ENCODE data around the genes MSX2, THOC3 and SIMC1.

DNA sequence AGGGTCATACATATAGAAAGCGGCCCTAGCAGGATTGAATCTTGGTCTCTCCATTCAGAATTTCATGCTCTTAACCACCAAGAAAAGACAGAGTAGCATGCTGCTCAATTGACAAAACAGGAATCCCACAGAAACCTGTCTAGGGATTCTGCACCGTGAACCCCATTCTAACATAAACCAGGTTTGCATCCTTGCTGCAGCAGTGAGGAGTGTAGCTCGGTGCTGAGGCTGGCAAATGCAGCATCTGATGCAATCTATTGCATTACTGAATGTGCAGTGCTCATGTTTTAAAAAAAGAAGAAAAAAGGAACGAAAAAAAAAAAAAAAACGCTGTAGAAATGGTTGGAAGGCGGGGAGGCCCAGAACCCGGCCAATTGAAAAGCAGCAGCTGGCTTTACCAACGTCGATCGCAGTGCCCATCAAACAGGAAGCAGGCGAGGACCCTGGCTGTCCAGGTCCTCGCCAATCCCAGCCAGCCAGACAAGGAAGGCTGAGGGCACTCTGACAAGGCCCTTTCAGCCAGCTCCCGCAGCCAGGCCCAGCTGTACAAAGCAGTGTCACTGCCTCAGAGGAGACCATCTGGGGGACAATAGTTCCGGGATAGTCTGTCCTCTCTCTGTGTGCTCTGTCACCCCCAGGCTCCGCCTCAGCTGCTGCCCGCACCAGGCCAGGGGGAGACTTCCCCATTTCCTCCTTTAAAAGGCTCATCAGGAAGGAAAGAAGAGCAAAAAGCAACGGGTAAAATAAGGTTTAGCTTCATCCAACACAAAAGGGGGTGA lies 21.9 kb upstream of the CPEB4 start:
- PRO-cap: no peak
- RRBS, 2 experiments: no CpG with 5 or more reads among the region's 17 CpGs

DNA sequence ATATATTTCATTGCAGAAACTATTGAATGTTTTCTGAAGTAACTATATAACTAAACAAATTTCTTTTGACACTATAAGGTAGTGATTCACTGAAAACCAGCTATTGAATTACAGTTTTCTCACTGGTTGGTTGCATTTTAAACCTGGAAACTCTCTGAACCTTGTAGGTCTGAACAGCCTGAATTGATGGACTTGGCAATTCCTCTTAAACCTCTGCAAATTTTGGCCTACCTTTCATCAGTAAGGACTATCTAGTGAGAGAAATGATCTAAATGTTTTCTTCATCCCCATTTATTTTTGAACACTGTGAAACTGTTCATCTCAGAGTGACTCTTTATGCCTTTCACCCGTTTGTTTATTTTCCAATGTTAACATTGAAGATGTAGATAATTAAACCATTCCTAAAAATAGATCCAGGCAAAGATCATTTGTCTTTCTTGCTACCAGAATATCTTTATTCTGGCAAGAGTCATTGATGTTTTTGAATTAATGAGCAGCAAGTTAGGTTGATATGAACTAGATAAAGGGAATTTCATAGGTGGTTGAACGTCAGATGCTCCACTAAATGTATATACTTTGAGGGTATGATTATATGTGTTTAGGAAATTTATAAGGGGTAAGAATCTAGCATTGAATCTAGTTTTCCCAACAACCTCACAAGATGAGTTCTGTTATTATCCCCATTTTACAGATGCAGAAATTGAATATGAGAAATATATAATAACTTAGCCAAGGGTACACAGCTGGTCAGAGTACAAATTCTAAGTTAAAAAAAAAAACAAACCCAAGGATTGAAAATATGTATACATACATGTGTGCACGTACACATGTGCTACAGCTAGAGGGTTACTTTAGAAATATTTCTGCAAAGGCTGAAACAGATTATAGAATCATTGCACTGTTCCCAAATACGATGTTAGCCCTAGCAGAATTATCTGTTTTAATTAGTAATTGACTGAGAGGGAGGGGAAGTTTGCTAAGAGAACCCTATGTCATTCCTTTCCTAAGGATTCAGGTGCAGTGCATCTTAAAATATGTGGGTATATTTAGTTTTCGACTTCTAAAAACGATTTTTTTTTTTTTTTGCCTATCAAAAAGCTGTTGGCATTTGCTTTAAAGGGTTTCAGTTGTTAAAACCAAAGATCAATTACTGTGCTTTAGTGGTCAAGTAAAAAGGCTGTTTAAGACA lies 3.5 kb downstream of the CPEB4 start:
- PRO-cap: no peak
- RRBS, 2 experiments: no CpG with 5 or more reads among the region's 6 CpGs

- PRO-cap: no peak
- RRBS, 2 experiments: no CpG with 5 or more reads among the region's 6 CpGs
Measured at GRCh38 chr5:173915363-173915879, 27.3 kb downstream of the CPEB4 start.

DNA sequence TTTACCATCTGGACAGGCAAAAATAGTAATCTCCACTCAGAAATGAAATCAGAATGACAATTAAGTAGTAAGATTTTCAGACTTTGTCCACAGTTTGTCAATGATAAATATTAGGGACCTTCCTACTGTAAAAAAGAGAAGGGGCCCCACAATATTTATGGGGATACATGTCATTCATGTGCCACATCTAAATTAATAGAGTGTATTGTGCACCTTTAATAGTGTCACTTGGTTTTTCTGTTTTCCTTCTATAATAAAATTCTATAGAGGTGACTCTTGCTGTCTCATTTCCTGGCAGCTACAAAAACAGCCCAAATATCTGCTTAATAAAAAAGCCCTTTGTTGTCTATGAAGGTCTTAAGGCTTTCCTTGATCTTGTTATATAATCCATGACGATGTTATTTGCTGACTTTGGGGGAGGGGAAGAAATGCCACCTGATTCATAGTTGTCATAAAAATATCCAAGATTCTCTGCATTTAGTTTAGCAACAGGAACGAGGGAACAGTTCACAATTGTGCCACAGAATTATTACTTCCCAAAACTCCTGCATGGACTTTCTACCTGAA lies 31.2 kb downstream of the CPEB4 start:
- PRO-cap: no peak
- RRBS, 2 experiments: no CpG with 5 or more reads among the region's 2 CpGs

DNA sequence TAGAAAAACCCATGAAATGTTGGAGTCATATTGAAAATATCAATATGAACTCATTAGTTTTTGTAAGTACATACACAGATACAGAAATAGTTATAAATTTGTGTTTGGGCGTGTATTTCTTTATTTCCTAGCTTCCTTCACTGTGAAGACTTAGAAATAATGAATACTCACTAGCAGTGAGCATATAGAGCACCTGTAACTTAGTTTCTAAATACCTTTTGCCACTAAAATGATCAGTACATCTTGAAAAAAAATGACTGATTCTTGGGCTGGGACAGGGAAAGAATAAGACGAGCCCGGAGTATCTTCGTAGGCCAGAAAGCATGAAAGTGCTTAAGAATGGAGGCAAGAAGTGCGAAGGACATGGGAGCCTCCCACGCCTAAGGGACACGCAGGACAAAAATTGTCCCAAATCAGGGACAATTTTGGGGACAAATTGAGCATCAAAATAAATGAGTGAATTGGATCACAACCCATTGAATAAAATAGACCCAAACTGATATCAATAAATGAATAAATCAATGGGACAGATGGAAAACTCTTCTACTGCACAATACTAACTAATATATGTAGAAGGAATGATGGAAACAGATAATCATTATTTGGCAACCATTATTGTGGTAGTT lies 41.2 kb upstream of the C5orf47 start:
- PRO-cap: no peak
- RRBS, 2 experiments: no CpG with 5 or more reads among the region's 7 CpGs

DNA sequence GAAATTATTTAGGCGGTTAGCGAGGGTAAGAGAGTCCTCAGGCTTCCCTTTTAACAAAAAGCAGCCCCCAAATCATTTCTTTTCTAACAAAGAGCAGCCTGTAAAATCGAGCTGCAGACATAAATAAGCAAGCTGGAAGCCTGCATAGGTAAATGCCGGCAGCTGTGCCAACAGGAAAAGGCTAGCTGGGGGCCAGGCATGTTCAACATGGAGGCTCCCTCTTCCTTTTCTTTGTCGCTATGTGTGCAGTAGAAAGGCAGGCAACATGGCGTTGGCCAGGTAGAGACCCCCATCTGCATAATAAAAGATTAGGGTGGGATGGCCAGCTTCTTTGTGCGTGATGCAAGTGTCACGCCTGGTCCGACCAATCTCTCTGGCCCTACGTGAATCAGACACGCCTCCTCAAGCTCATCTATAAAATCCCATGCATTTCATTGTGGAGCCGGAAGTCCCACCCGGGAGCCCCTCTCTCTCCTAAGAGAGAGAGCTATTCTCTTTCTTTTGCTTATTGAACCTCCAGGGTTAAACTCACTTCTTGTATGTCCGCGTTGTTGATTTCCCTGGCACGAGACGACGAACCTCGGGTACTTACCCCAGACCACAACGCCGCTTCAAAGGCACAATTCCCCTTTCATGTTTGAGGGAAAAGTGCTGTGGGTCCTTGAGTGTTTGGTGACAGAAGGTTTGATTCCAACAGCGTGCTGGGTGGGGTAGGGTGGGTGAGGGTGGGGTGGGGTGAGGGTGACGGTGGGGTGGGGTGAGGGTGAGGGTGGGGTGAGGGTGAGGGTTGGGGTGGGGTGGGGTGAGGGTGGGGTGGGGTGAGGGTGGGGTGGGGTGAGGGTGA lies 25.0 kb upstream of the C5orf47 start:
- PRO-cap: no peak
- RRBS, 2 experiments: no CpG with 5 or more reads among the region's 23 CpGs

- PRO-cap: no peak
- RRBS, 2 experiments: no CpG with 5 or more reads among the region's 7 CpGs
Measured at GRCh38 chr5:174172035-174172709, 126.7 kb downstream of the NSG2 start.

GRCh38 chr5:174724063-174725132 lies at the start of gene MSX2:
Gene MSX2, plus strand, starts transcription at chr5:174724582.
- PRO-cap: unidirectional peak, plus-strand start at chr5:174724597; unidirectional peak, plus-strand start at chr5:174724816
- RRBS, 2 experiments: 1 to 2% methylated on average over 15 to 40 of the region's 91 CpGs

DNA sequence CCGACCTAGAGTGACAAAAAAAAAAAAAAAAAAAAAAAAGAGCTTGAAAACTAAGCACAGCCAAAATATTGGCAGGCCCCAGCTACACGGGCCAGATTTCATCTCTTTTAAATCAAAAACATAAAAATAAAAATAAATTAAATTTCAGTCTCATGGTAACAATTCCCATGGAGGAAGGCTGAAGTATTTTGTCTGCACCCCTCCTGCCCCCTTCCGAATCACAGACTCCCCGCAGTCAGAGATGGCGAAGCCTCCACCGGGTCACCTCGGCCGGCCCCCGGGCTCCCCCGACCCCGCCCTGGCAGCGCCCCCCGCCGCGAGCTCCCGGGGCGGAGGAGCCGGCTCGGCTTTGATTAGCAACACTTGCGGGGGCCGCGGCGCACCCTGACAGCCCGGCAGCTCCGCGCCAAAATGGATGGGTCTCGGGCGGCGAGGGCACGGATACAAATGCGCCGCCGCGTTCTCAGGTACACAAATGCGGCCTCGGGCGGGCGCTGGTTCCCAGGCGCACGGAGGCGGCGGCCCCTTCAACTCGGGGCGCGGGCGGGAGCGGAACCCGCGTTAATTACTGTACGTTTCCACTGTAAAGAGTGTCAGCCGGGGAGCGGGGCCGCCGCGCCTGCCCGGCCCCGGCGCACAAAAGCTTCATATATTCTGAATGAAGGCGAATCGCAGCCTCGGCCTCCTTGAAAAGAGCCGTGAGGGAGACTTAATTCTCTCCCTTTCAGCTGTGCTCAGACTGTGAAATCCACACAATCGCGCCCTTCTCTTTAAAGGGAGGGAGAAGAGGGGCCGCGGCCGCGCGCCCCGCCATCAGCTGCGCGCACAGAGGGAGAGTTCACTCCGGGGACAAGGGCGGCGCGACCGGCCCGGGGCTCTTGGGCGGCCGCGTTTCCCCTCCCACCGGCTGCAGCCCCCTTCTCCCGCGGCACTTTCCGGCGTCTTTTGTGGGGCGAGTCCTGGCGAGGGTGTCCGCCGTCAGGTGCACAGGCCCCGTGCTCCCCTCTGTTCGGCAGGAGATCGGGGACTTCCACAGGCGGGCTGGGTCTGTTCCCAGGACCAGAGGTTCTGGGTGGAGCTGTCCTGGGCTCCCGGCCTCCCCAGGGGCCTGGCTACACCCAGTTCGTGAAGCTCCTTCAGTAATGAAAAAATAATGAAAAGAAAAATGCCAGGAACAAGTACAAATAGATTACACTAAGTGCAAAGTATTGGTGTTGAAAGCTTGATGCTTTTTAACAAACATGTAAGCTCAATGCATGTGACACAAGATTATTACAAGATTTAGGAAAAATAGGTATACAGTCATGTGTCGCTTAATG lies 27.0 kb downstream of the MSX2 start:
- PRO-cap: no peak
- RRBS, 2 experiments: 1 to 4% methylated on average over 15 of the region's 97 CpGs

GRCh38 chr5:175444493-175445036 lies 583 bp upstream of the DRD1 start:
- PRO-cap: no peak
- RRBS, 2 experiments: 2 to 4% methylated on average over 28 to 49 of the region's 61 CpGs

GRCh38 chr5:175517882-175518245 lies 39.5 kb downstream of the SFXN1 start:
- PRO-cap: no peak
- RRBS, 2 experiments: no CpG with 5 or more reads among the region's 5 CpGs

GRCh38 chr5:175658381-175659123 lies 681 bp downstream of the HRH2 start:
- PRO-cap: no peak
- RRBS, 2 experiments: 2% methylated on average over 9 of the region's 37 CpGs; no CpG with 5 or more reads in 1 of the 2 experiments

GRCh38 chr5:175680865-175681354 lies 23.0 kb downstream of the HRH2 start:
- PRO-cap: no peak
- RRBS, 2 experiments: no CpG with 5 or more reads among the region's 9 CpGs

DNA sequence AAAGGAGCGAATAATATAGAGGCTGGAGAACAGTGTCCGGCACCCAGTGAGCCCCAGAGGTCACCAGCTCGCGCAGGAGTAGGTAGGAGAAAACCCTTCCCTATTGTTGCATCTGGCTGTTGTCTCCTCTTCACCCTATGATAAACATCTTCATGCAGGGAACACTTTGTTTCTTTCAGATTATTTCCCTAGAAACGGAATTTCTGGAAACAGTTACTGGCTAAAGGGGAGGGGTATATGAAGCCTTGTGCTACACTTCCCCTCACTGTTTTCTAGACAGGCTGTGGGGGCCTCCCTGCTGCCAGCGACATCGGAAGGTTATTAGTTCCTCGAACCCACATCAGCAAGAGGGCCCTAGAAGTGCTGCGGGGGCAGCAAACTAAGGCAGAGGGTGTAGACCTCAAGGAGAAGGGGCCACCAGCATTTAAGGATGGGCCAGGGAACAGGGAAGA lies 37.5 kb downstream of the HRH2 start:
- PRO-cap: no peak
- RRBS, 2 experiments: no CpG with 5 or more reads among the region's 9 CpGs

GRCh38 chr5:175746716-175747224 lies 88.9 kb downstream of the HRH2 start:
- PRO-cap: no peak
- RRBS, 2 experiments: no CpG with 5 or more reads among the region's 2 CpGs

DNA sequence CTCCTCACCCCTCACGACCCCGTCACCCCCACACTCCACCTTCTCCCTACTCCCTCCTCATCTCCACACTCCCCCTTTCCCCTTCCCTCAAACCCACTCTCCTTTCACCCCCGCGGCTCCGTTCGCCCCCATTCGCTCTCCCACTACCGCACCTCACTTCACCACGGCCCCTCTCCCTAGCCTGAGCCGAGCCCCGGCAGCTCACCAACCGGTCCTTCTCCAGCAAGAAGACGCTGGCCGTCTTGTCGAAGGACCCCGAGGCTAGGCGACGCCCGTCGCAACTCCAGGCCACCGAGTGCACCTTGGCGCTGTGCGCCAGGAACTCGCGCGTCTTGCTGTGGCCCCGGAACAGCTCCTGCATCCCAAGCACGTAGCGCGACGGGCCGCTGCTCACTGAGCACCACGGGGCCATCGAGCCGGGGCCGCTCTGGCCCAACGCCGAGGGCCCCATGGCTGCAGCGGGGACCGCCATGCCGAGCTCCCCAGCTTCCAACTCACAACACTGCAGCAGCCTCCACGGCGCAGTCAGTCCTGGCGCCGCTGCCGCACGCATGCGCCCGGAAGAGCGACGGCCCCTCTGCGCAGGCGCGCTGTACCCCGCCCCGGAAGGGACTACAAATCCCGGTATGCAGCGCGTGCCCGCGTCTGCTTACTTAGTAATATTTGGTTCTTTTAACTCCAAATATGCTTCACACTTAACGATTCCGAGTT lies at the start of gene THOC3:
Gene THOC3, minus strand, starts transcription at position 579 of the 711 bp plus-strand sequence.
- PRO-cap: unidirectional peak, minus-strand start at position 501 of the sequence
- RRBS, 2 experiments: no CpG with 5 or more reads among the region's 63 CpGs

GRCh38 chr5:176181260-176181850 lies 56.9 kb upstream of the SIMC1 start:
- PRO-cap: no peak
- RRBS, 2 experiments: no CpG with 5 or more reads among the region's 7 CpGs

DNA sequence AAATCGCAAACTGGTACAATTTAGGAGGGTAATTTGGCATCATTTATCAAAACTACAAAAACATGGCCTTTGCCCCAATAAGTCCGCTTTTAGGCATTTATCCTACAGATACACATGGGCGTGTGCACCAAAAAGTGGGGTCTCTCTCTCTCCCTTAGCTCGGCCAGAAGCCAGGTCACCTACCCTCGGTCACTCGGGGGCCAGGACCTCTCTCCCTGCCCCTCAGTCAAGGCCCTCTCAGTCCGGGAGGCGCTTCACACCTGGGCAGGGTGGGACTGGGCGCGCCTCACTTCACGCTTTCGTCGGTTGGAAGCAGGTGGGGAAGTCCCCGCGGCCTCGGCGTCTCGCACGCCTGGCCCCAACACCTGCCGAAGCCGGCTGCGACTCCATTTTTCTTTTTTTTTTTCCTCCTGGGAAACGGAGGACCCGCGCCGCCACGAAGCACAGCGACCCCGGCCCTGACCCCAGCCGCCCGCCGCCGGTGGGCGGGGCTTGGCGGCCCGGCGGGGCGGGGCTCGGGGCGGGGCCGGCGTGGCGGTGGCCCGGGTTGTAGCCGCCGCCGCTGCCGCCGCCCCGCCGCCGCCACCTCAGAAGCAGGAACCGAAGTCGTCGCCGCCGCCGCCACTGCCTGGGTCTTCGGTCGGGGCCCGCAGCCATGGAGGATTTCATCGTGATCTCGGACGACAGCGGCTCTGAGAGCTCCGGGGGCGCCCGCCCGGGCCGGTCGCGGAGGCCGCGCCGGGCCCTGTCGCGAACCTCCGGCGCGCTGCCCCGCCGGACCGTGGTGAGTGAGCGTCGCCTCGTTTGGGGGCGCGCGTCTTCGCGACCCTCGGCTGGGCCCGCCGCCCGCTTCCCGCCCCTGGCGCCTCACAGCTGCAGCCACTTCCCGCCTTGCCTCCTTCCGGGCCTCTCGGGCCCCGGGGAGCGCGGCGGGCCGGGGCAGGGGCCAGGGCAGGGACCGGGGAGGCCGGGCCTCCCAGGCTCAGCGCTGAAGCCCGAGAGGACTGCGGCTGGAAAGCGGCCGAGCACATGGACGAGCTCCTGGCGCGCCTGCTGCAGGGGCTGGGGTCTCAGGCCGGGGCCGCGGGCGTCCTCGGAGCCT lies at the start of gene SIMC1:
Gene SIMC1, plus strand, starts transcription at position 571 of the 1,102 bp plus-strand sequence.
- PRO-cap: no peak
- RRBS, 2 experiments: under 1 to 1% methylated on average over 6 of the region's 120 CpGs

GRCh38 chr5:176448078-176448277 lies 207 bp upstream of the FAF2 start:
- PRO-cap: no peak
- RRBS, 2 experiments: under 1% methylated on average over 5 of the region's 18 CpGs; no CpG with 5 or more reads in 1 of the 2 experiments

DNA sequence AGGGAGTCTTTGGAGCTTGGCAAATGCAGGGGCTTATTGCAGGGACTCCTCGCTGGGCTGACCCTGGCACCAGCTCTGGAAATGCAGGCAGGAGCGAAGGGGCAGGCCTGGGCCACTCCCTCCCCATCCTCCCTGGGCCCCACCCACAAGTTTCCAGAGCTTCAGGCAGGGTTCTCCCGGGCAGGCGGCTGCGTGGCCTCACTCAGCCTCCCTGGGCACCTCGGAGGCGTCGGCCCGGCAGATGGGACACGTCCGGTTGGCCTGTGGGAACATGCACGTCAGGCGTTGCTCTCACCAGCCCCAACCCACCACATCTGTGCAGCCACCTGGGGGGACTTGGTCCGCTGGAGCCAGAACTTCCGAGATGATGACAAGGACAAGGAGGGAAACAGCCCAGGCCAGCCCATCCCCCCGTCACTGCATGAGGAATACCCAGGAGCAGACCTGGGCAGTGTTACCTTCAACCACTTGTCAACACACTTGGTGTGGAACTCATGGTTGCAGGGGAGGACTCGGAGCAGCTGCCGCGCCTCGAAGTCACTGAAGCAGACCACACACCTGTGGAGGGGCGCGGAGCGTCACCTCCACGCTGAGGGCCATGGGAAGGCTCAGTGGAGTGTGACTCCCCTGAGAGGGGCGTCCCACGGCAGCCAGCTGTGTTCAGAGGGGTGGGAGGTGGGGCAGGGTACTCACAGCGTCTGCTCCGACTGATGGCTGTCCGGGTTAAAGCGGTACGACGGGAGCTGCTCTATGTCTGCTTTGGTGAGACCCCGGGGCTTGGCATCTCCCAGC lies 8.2 kb downstream of the RNF44 start:
- PRO-cap: no peak
- RRBS, 2 experiments: 85 to 92% methylated on average over 11 to 12 of the region's 33 CpGs

Measured in astrocyte (in vitro differentiated cells and primary cell).